Cardiac muscle cell (in vitro differentiated cells and primary cell): ENCODE results near the genes HSPB1 and PTPN12.

DNA sequence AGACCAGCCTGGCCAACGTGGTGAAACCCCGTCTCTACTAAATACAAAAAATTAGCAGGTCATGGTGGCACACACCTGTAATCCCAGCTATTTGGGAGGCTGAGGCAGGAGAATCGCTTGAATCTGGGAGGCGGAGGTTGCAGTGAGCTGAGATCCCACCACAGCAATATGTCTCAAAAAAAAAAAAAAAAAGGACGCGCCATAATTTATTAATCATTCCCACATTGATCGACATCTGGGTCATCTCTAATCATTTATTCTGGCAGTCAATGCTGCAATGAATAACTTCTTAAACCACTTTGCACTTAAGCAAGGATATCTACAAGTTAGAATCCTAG is 13.6 kb upstream of the RHBDD2 start:
- RAMPAGE, long total RNA: no peak
- RRBS: no CpG with 5 or more reads among the region's 7 CpGs

GRCh38 chr7:75889554-75890381 is 10.9 kb downstream of the RHBDD2 start:
- RAMPAGE, long total RNA: no peak
- RRBS: no CpG with 5 or more reads among the region's 22 CpGs

- RAMPAGE, long total RNA: no peak
- RRBS: no CpG with 5 or more reads among the region's 15 CpGs
Measured at GRCh38 chr7:75892690-75893352, 14.0 kb downstream of the RHBDD2 start.

- RAMPAGE, long total RNA: no peak
- RRBS: no CpG with 5 or more reads among the region's 13 CpGs
Measured at GRCh38 chr7:75922975-75923670, 8.2 kb downstream of the POR start.

DNA sequence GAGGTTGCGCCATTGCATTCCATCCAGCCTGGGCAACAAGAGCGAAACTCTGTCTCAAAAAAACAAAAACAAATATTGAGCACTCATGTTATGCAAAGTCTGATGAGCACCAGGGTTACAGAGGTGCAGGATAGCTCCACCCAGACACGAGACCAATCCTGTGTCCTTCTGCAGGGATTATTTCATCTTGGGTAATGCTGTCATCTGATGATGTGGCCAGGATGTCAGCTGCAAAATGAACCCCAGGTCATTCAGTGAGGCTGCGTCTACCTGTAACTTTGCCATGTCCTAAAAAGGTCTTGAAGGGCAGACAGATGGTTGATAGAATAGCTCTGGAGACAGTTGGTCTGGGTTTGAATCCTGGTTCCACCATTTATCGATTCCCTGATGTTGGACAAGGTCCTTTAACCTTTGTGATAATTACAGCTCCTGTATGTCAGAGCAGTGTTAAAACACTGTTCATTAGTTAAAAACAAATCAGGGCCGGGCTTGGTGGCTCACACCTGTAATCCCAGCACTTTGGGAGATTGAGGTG is 11.9 kb downstream of the POR start:
- RAMPAGE, long total RNA: no peak
- RRBS: no CpG with 5 or more reads among the region's 6 CpGs

DNA sequence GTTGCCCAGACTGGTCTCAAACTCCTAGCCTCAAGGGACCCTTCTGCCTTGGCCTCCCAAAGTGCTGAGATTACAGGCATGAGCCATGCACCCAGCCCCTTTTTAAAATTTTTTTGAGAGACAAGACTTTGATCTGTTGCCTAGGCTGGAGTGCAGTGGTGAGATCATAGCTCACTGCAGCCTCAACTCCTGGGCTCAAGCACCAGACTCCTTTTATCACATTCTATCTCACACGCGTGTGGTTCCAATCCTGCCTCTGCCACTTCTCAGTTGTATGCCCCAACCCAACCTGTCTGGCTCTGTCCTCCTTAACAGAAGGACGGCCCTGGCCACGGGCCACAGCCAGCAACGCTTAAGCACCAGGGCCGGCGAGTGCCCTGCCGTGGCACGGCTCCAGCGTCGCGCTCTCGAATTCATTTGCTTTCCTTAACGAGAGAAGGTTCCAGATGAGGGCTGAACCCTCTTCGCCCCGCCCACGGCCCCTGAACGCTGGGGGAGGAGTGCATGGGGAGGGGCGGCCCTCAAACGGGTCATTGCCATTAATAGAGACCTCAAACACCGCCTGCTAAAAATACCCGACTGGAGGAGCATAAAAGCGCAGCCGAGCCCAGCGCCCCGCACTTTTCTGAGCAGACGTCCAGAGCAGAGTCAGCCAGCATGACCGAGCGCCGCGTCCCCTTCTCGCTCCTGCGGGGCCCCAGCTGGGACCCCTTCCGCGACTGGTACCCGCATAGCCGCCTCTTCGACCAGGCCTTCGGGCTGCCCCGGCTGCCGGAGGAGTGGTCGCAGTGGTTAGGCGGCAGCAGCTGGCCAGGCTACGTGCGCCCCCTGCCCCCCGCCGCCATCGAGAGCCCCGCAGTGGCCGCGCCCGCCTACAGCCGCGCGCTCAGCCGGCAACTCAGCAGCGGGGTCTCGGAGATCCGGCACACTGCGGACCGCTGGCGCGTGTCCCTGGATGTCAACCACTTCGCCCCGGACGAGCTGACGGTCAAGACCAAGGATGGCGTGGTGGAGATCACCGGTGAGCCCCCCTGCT is at the start of gene HSPB1:
HSPB1 (plus strand) TSS at position 618 of the 1,036 bp plus-strand sequence.
- RAMPAGE, long total RNA: start-site peak on the plus strand centred at position 618 of the sequence, 46 bp wide, 4,672 and 3,394 reads in 2 replicates; start-site peak on the minus strand centred at position 848 of the sequence, 45 bp wide, 36 and 11 reads in 2 replicates
- RRBS: 3% methylated on average over 11 of the region's 69 CpGs

GRCh38 chr7:76317259-76318152 is 15.0 kb downstream of the HSPB1 start:
- RAMPAGE, long total RNA: no peak
- RRBS: no CpG with 5 or more reads among the region's 32 CpGs

DNA sequence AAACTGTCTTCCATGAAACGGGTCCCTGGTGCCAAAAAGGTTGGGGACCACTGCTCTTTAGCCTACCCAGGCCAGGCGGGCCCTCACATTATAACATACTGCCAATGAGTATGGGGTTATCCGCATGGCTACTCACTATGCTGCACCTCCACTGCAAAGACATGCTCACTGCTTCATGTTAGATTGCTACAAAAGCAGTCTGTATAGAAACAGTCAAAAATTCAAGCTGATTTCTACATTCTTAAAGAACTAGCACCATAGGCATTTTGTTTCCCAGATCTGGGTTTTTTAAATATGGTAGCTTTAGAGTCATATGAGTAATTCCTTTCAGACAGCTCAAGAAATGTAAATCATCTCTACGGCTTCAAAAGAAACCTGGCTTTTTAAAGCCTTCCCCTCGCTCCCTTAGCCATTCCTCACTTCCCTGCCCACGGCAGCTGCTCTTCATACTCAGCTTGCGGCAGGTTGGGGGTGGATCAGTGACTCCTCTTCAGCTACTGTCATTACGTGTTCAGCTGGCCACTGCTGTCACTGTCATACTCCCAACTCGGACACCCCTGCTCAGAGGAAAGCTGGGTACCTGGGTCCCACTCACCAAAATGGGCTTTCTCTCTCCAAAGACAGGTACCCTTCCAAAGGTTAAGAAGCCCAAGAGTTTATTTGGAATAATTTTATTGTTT is 6.7 kb downstream of the YWHAG start:
- RAMPAGE, long total RNA: no peak
- RRBS: no CpG with 5 or more reads among the region's 9 CpGs

DNA sequence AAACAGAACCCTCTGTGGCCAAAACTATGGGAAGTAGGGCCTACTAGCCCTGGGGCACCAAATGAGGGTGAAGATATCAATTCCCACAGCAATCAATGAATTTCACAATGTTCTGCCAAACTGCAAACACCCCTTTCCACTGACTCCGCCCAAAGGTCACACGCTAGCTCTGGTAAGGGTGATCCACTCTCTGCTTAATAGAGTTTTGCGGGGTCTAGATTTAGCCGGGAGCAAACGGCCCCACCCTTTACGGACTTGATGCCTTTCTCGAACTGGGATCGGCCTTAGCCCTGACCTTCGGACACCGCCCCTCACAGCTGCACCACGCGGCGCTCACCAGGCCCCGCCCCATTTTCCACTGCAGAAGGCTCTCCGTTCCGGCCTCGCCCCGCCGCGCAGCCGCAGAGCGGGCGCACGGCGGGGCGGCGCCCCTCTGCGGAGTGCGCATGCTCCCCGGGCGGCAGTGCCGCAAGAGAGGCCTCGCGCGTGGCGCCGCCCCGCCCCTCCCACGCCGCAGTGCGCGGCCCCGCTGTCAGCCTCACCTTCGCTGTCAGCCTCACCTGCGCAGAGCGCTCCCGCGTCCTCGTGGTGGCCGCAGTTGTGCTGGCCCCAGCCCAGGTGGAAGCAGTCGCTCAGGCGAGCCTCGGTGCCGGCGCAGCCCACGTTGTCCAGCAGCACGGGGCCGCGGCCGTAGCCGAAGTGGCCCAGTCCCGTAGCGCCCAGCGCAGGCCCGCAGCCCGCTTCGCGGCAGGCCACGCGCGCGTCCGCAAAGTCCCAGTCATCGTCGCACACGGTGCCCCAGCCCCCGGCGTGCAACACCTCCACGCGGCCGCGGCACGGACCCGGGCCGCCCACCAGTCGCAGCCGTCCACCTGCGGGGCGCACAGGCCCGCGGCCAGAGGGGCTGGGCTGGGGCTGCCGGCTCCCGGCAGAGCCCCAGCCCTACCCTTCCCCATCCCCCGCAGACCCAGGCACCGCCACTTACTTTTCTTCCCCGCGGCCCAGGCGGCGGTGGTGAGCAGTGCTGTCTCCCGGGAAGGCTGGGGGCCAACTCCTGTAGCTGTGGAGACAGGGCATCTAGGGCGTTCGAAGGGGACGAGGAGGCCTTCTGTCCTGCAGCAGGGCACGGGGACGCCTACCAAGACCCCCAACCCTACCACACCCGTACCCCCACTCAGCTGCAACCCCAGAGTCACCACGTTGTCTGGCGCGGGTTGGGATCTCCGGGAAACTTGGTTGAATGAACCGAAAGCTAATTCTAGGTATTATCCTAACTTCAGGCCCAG is 16.2 kb downstream of the SSC4D start:
- RAMPAGE, long total RNA: no peak
- RRBS: 3% methylated on average over 31 of the region's 111 CpGs

DNA sequence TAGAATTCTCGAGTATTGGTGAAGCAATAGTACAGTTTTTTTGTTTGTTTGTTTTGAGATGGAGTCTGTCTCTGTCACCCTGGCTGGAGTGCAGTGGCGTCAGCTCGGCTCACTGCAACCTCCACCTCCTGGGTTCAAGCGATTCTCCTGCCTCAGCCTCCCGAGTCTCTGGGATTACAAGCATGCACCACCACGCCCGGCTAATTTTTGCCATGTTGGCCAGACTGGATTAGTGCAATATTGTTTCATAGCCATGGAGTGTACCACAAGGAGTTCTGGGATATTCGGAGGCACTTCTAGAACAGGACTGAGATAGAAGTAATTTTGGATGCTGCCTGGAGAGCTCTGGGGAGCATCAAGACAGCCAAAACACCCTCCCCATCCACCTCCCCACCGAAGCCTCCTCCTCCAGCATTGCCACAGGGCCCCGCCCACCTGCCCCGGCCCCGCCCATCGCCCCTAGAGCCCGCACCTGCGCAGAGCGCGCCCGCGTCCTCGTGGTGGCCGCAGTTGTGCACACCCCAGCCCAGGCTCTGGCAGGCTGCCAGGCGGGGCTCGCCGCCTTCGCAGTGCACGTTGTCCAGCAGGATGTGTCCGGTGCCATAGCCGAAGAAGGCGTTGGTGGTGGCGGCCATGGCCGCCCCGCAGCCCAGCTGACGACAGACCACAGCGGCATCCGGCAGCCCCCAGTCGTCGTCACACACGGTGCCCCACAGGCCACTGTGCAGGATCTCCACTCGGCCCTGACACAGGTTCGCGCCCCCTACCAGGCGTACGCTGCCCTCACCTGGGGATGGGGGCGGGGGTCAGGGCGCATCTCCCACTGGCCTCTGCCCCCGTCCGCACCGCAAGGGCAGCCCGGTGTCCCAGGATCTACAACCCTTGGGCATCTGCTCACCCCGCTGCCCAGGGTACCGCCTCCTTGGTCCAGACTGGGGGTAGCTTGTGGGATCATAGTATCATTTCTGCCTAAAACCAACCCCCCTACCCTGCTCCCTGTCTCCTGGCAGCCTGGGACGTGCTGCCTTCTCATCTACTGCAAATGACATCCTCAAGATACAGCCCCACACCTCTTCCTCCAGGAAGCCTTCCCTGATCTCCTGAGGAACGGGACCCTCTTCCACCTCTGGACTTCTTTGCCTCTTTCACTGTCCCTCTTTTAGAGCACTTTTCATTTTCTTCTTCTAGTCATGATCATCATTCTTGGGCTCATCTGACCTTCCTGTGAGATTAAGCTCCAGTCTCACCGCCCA is 12.0 kb downstream of the SSC4D start:
- RAMPAGE, long total RNA: no peak
- RRBS: 4% methylated on average over 8 of the region's 54 CpGs

DNA sequence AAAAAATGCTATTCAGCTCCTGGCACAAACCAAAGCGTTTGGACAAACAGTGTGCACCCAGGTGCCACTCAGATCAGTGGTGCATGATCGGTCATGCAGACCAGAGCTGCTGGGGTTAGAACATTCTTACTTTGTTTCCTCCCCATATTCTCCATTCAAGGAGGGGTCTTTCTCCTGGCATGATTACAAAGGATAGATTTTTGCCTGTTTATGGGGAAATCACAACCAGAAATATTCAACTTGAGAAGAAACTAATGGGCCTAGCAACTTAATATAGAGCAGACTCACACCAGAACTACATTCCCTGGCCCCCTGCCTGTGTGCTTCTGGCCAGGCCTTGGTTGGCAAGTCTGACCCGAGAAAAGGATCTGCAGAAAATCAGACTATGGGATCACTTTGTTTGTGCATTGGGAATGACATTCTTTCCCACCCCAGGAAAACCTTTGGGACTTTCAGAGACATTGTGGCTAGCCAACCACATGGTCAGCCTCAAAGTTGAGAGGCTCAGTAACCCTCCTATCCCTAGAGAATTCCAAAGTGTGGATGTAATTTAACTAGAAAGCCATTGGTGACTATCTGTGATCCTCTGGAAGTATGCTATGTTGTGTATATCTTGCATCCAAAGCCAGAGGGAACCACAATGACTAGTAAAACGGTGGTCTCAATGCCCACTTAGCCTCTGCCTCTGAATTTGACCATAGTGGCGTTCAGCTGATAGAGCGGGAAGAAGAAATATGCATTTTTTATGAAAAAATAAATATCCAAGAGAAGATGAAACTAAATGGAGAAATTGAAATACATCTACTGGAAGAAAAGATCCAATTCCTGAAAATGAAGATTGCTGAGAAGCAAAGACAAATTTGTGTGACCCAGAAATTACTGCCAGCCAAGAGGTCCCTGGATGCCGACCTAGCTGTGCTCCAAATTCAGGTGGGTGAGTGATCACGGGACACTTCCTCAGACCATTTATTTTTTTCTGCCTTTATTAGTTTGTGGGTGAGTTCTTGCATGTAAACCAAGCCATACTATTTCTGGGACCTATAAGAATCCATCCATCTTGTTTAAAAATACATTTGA is 82.6 kb upstream of the FGL2 start:
- RAMPAGE, long total RNA: no peak
- RRBS: no CpG with 5 or more reads among the region's 8 CpGs

DNA sequence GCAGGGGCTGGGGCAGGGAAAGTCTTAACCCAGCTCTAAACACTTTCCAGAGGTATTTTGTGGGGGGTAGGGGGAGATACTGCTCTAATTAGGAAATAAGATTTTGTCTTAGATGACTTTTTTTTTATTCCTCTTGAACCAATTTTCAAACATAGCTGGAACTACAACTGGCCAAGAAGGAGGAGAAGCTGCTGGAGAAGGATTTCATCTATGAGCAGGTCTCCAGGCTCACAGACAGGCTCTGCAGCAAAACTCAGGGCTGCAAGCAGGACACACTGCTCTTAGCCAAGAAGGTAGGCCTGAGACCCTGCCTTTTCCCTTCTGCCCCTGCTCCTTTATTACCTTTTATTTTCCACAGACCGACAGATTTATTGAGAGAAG is 87.7 kb upstream of the FGL2 start:
- RAMPAGE, long total RNA: no peak
- RRBS: no CpG with 5 or more reads among the region's 1 CpG

GRCh38 chr7:77410201-77410596 is 6.0 kb downstream of the GSAP start:
- RAMPAGE, long total RNA: no peak
- RRBS: no CpG with 5 or more reads among the region's 3 CpGs

GRCh38 chr7:77536382-77536978 is 615 bp upstream of the PTPN12 start:
- RAMPAGE, long total RNA: start-site peak on the minus strand at chr7:77536842-77536913, 20 and 34 reads in 2 replicates
- RRBS: 3% methylated on average over 5 of the region's 36 CpGs

- RAMPAGE, long total RNA: no peak
- RRBS: 3% methylated on average over 22 of the region's 91 CpGs
Measured at GRCh38 chr7:77536979-77537794, at the start of gene PTPN12. Gene PTPN12, plus strand, starts transcription at chr7:77537295.

GRCh38 chr7:77583416-77583856 is 46.3 kb downstream of the PTPN12 start:
- RAMPAGE, long total RNA: no peak
- RRBS: no CpG with 5 or more reads among the region's 1 CpG

GRCh38 chr7:77619224-77619586 is 77.1 kb upstream of the RSBN1L start:
- RAMPAGE, long total RNA: no peak
- RRBS: no CpG with 5 or more reads among the region's 3 CpGs

- RAMPAGE, long total RNA: no peak
- RRBS: no CpG with 5 or more reads among the region's 10 CpGs
Measured at GRCh38 chr7:77683993-77684504, 12.2 kb upstream of the RSBN1L start.

- RAMPAGE, long total RNA: no peak
- RRBS: no CpG with 5 or more reads among the region's 5 CpGs
Measured at GRCh38 chr7:78018450-78018821, 220.2 kb upstream of the TMEM60 start.

- RAMPAGE, long total RNA: no peak
- RRBS: no CpG with 5 or more reads among the region's 4 CpGs
Measured at GRCh38 chr7:79976739-79977059, 157.9 kb upstream of the GNAI1 start.